H7 (cell line): Measurements from ENCODE around the genes KCNMB1, GABRP and STK10.

DNA sequence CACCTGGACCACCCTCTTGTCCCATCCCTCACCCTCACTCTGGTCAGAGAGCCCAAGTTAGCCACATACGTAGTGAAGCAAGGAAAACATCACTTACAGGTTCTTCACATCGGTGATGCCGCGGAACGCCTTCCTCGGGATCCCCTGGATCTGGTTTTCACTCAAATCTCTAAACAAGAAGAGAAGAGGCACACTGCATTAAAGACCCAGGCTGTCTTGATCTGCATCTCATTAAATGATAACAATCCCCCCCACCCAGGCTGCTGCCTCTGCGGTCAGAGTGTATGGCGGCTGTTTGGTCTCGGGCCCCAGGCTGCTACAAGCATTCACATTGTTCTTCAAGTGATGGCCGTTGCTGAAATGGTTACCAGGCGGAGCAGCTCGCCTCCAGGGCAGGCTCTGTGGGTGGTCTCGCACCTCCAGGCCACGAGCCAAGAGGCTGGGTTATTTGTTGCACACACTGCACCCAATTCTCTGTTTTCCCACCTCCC, 304.0 kb upstream of the PANK3 start:
- RAMPAGE, long total RNA: no peak

DNA sequence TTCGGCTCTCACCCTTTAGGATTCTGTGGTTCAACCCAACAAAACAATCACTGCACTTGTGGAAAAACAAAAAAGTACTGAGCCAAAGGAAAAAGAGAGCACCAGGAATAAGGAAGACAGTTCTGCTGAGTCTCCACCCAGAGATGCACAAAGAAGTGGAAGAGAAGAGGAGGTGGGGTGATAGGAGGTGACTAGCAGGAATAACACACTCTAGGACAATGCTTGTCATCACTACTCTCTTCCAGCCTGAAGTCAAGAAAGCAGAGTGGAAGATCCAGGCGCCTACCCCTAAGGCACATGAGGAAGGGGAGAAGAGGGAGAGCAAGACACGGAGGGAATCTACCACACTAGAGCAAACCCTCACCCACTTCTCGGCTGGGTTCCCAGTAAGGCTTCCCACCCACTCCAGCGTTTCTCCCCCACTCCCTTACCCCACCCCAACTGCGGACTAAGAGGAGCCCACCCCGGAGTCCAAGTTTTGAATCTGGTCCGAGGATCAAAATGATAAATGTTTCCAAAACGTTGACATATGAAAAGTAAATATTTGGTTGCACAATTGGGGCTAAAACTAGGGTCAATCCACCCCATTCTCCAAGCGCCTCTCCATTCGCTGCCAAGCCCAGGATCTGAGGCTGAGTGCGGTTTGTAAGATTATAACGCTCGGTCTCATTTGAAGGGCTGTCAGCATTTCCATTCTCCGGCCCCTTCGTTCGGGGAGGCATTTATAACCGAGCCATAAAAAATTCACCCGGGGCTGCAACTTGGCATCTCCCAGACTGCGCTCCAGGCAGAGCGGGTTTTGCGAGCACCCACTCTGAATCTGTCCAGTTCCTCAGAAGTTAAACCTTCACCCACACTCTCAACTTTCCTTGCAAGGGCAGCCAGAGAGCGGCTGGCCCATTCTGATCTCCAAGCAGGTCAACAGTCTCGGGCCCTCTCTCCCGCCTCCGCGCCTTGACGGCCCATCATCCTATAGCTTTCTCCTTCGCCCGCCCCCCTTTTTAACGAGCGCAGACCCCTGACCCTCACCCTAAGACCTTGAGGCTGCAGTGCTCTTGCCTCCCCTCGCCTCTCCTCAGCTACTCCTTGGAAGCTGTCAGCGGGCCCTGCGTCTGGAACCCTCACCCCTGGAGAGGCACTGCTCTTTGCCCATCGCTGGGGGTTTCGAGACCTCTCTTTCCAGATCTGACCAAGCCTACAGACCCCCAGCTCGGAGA, 1.4 kb downstream of the SLIT3 start:
- RAMPAGE, long total RNA: no peak

GRCh38 chr5:169695528-169696525, 58.8 kb downstream of the DOCK2 start:
- RAMPAGE, long total RNA: no peak

- RAMPAGE, long total RNA: no peak
Observed at GRCh38 chr5:170245513-170245864, 12.7 kb downstream of the C5orf58 start.

GRCh38 chr5:170388883-170389908, at the start of gene KCNMB1:
TSS of gene KCNMB1 (minus strand) at chr5:170389367.
- RAMPAGE, long total RNA: no peak

GRCh38 chr5:170631728-170632177, 127.9 kb downstream of the KCNIP1 start:
- RAMPAGE, long total RNA: no peak

DNA sequence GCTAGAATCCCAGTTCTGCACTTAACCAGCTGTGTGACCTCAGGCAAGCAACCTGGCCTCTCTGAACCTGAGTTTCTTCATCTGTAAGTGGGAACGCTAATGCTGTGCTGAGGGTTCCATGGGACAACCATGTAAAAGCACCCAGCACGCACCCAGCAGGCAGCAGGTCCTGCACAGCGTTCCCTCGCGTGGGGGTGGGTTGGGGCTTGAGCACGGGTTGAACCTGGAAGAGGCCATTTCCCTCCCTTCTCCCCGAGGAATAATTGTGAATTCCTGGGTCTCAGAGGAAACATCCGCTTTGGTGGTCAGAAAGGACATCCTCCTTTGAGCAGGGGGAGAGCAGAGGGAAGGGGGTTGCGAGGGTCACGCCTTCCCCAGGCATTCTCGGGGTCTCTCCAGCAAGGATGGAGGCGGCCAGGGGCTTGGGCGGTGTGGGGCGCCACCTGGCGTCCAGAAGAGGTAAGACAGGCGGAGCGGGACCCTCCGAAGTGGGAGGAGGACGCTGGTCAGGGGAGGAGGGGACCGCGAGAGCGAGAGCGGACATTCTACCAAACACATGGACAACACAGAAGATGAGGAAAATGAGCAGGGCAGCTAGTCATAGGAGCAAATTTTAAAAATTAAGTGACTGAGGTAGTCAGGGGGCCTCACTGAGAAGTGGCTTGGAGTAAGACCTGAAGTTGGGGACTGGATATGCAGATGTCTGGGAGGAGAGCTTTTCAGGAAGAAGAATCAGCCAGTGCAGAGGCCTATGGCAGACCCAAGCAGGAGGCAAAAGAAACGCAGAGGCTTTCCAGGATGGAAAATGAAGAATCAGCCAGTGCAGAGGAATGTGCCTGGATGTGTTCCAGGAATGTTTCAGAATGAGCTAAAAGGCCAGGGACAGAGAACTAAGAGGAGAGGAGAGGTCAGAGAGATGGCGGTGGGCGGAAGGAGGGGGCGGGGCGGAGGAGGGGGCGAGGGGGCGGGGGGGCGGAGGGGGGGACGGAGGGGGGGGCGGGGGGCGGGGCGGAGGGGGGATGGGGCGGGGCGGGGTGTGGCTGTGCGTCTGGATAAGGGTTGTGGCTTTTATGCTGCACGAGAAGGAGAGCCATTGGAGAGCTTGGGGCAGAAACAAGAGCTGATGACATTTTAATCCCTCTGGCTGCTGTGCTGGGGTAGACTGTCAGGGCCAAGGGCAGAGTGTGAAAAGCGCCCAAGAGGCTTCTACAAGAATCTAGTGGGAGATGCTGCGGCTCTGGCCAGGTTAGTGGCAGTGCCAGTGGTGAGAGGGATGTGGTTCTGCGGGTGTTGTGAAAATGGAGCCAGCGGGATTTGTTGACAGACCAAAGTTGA, 129.4 kb downstream of the KCNIP1 start:
- RAMPAGE, long total RNA: no peak

- RAMPAGE, long total RNA: no peak
Observed at GRCh38 chr5:170745481-170746152, 37.9 kb upstream of the GABRP start.

DNA sequence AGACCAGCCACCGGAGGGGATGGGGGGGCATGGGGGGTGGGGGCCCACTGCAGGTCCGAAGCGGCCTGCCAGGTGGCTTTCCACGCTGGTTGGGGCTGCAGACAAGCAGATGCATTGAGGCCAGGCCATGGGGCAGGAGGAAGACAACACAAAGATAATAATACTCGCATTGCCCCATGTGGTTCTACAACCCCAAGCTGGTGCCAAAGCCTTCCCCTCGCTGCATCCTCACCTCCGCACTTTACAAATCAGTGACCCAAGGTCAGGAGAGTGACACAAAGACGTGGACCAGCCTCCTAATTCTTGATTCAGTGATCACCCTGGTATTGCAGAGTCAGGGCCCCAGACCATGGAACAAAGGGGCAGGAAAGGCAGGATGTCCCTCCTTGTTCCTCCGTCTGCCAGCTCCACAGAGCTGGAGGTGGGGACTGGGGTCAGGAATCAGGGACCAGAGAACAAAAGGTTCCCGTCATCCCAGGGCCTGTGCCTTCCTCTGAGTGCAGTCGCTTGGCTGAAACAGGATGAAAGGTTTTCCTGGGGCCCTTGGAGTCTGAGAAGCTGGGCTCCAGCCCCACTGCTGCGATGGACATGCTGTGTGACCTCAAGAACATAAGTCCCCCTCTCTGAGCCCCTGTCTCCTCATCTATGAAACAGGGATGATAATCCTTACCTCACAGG, 37.1 kb upstream of the GABRP start:
- RAMPAGE, long total RNA: no peak

DNA sequence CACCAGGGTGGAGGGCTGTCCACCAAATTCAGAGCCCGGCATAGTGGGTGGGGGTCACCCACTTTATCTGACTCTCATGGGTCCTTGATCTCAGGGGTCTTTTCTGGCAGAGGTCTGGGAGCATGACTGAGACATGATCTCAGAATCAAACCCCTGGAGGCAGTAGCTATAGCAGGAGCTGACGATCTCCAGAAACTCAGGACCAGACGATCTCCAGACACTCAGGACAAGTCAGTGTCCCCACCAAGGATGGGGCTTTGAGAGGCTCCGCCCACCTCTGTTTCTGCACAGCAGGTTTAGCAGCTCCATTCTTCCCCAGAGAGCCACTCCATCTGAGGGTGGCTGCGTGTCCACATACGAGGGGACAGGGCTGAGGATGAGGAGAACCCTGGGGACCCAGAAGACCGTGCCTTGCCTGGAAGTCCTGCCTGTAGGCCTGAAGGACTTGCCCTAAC, at the start of gene GABRP:
Gene GABRP (plus strand): TSS at position 326 of the 455 bp plus-strand sequence.
- RAMPAGE, long total RNA: no peak

DNA sequence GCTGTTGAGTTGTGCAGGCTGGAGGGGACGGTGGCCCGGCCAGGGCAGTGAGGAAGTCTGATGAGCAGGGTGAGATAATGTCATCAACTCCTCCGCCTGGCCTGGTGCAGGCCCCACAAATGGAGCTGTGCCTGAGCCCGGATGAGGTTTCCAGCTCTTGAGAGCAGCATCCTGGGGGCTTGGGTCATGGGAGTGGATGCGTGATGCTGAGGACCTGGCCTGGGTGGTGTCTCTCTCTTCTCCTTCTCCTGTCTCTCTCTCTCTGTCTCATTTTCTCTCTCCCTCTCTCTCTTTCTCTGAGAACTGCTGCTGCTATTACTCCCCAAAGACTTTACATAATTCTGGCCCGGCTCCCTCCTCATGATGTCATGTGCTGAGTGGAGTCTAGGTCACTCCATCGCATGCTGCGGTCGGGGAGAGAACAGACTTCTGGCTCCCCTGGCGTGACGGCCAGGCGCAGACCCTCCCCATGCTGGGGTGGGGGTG, 26.3 kb downstream of the FGF18 start:
- RAMPAGE, long total RNA: no peak

- RAMPAGE, long total RNA: no peak
Observed at GRCh38 chr5:171483730-171484089, 64.3 kb downstream of the FGF18 start.

DNA sequence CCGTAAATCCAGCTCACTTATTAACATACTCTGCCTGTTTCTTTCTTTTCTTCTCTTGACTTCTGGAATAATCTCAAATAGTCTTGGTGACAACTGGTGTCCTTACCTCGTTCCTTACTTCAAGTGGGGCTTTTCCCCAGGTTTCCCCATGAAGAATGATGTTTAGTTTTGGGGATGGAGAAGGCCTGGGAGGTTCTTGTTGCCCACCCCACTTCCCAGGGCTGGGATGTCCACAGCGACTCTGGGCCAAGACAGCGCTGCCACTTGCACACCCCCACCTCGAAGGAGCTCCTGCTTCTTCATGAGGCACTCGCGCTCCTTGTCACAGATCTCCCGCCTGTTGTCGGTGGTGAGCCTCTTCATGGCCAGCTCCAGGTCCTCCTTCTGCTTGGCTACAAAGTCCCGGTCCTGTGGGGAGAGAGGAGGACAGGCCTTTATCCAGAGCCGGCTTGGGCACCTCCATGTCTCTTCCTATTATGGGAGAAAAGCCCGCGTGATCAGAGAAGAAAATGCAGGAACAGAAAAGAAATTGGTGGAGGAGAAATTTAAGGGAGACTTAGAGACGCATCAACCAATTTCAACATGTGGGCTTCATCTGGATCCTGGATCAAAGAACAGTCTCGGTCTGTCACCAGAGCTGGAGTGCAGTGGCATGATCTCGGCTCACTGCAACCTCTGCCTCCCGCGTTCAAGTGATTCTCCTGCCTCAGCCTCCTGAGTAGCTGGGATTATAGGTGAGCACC, 54.6 kb upstream of the FBXW11 start:
- RAMPAGE, long total RNA: no peak

DNA sequence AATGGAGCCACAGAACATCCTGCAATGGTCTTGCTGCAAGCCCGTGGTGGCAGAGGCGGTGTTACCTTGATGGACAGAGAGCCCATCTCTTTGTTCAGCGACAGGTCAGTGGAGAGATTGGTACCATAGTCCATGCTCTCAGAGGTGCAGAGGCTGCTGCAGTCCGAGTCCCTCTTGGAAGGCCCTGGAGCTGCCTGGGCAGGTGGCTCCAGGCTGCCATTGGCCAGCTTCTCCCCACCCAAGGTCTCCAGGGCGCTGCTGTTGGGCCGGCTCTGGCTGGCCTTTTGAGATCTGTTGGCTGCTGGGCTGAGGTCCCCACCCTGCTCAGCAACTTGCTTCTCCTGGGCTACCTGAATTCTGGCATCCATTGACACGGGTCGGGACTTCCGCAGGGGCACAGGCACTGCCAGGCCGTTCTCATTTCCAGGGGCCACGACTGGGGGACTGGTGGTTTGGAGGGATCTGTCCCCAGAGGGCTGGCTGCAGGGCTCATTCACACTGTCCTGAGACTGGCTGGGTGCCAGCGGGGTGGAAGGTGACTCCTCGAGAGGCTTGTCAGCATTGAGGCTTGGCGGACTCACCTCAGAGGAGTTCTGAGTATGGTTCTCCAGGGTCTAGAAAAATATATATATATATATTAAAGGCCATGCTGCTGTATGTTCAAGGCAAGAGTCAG, 87.0 kb upstream of the FBXW11 start:
- RAMPAGE, long total RNA: no peak

GRCh38 chr5:172118099-172118822, 69.8 kb downstream of the STK10 start:
- RAMPAGE, long total RNA: no peak

DNA sequence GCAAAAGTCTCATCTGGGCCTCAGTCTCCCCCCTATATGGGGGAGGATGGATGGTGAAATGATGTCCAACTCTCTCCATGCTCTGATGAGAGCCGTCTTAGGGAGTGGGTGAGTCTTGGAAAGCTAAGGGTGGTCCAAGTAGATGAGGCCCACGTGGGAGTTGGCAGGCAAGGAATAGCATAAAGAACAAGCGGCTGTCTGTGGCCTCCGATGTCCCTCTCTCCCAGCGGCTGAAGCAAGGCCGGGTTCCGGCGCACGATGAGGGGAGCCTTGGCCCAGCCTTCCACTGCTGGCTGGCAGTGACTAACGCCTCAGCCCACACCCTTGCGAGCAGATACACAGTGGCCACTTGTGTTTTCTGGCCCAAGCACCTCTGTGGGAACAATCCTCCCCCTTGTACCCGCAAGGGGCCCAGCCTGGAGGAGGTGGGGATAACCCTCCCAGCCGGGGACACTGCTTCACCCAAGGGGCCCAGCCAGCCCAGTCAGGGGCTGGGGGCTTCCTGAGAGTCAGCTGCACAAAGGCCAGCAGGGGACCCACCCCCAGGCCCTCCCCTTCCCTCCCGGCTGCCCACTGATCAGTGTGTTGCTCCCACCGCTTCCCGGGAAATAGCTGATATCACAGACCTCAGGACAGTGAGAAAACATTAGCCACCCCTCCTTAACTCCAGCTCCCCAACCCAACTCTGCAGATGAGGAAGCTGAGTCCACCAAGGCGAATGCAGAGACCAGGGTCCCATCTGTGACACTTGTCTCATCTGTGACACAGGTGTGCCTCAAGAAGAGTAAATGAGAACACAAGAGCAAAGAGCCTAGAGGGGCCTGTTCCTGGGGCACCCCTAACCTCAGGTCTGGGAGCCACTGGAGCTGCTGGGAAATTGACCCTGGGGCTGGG, 23.2 kb downstream of the STK10 start:
- RAMPAGE, long total RNA: no peak

GRCh38 chr5:172187550-172188442, at the start of gene STK10:
TSS of gene STK10 (minus strand) at chr5:172188224.
- RAMPAGE, long total RNA: no peak

GRCh38 chr5:172445399-172446330, 8.7 kb downstream of the SH3PXD2B start:
- RAMPAGE, long total RNA: no peak

DNA sequence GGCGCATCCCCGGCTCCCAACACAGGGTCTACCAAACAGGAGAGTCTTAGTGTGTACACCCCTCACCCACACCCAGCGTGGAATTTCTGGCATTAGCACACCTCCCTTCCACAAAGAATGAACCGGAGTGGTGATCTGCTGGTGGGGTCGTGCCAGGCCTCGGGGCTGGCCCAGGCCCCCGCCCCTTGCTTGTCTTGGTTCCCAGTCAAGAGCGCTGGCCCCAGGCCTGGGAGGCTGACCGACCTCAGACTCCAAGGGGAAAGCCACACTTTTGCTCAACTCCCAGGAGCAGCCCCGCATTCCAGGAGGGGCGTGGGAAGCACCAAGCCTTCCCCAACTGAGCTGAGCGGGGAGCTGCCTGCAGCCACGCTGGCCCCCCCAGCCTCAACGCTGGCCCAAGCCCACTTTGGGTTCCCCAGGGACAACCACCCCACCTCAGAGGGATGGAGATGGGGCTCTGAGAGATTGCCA, 55.4 kb downstream of the NEURL1B start:
- RAMPAGE, long total RNA: no peak

DNA sequence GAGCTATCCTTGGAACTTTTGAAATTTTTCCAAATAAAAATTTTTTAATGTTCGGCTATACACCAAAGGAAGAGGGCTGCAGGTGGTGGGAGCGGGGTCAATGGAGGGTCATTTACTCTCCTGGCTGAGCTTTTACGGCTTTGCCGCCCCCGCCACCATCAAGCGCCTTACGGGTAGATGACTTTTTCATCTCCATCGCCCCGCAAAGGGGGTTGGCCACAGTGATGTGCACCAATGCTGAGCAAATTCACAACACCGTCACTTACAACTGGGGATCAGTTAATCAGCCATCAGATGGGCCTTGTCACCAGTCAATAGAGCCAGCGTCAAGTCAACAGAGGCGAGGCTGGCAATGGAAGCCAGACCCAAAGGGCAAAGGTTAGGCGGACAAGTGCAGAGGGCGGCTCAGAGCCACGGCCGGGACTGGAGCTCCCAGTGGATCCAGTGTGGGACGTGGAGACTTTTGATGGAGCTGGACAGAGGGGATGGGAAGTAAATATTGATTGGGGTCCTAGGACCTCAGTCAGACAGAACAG, 45.8 kb downstream of the DUSP1 start:
- RAMPAGE, long total RNA: no peak